Upper lobe of left lung (tissue), 5 donors: Measurements from ENCODE around the genes KCNJ4 and APOBEC3B.

DNA sequence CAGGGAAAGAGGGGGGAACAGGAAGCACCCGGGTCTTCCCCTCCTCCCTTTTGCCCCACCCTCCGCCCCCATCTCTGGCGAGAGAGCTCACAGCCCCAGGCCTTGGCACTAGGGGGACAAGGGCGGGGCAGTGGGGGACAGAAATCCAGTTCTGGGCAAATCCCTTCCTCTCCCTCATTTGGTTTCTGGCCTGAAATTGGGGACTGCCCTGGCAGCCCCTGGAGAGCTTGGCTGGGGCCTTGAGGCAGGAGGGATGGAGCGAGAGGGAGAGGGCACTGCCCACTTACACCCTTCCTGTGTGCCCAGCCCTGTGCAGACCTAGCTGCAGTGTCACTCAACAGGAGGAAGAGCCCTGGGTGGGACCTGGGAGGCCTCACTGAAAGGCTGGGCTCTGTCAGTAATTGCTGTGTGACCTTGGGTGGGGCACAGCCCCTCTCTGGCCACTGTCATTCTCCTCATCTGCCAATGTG is 12.0 kb upstream of the SOX10 start:
- PRO-cap, 2 experiments: no peak in any of the 2 experiments
- RAMPAGE, long total RNA, 4 experiments: no peak in any of the 4 experiments

- PRO-cap, 2 experiments: peak in 2 of 2 experiments; most common plus-strand start chr22:38181174 (in 1); most common minus-strand start chr22:38181101 (in 1)
- RAMPAGE, long total RNA, 4 experiments: no peak in any of the 4 experiments
Measured at GRCh38 chr22:38180711-38181562, 693 bp downstream of the PLA2G6 start.

GRCh38 chr22:38228494-38229434 is 27.0 kb downstream of the MAFF start:
- PRO-cap, 2 experiments: no peak in any of the 2 experiments
- RAMPAGE, long total RNA, 4 experiments: no peak in any of the 4 experiments

DNA sequence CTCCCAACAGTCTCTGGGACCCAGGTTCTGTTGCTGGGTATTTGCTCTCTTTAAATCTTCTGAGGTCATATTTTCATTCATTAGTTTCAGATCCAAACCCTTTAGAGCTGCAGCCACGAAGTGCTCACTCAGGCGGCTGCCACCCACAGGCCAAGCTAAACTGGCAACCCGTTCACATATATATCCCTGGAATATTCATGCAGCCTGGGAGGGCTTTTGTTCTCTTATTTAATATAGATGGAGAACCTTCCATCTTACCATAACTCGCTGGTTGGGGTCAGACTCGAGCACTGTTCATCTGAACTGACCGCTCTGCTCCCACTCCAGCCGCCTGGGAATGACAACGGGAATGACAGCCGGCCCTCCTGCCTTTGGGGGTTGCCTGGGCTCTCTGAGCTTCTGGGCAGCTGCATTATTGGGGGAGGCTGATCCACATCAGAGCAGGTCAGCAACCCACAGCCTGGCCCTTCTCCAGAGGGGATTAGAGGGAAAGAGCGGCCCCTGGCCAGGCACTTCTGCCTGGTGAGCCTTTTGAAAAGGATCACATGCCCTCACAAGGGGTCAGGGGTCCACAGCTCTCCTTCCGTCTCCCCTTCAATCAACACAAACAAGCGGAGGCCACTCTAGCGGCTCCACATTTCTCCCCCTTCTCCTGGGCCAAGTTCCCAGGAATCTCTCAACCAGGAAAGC is 11.9 kb downstream of the TMEM184B start:
- PRO-cap, 2 experiments: no peak in any of the 2 experiments
- RAMPAGE, long total RNA, 4 experiments: start-site peak on the minus strand in 1 of 4 experiments, centred at position 160 of the sequence, 5 reads per replicate

GRCh38 chr22:38399181-38399520 is 55.8 kb downstream of the KCNJ4 start:
- PRO-cap, 2 experiments: no peak in any of the 2 experiments
- RAMPAGE, long total RNA, 4 experiments: no peak in any of the 4 experiments

DNA sequence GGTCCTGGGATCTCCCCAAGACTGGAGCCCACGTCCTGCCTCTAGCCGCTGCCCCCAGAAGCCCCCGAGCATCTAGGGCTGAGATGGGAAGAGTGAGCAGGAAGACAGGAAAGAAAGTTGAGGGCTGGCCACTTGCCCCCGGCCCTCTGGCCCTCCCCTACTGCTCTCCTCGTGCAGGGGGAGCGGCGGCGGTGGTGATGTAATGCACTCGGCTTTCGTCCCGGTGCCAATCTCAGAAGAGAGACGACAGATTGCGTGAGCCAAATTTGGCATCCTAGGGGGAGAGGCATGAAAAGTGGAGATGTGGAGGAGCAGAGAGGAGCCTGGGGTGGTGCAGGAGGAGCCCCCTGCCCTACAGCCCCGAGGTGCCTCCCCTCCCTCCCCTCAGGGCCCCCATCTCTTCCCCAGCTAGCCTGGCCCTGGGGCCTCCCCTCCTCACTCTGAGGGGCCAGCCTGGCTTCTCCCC is 2.6 kb downstream of the KCNJ4 start:
- PRO-cap, 2 experiments: no peak in any of the 2 experiments
- RAMPAGE, long total RNA, 4 experiments: no peak in any of the 4 experiments

- PRO-cap, 2 experiments: no peak in any of the 2 experiments
- RAMPAGE, long total RNA, 4 experiments: no peak in any of the 4 experiments
Measured at GRCh38 chr22:38454332-38455216, at the start of gene KCNJ4. KCNJ4 (minus strand) TSS chr22:38455199.

DNA sequence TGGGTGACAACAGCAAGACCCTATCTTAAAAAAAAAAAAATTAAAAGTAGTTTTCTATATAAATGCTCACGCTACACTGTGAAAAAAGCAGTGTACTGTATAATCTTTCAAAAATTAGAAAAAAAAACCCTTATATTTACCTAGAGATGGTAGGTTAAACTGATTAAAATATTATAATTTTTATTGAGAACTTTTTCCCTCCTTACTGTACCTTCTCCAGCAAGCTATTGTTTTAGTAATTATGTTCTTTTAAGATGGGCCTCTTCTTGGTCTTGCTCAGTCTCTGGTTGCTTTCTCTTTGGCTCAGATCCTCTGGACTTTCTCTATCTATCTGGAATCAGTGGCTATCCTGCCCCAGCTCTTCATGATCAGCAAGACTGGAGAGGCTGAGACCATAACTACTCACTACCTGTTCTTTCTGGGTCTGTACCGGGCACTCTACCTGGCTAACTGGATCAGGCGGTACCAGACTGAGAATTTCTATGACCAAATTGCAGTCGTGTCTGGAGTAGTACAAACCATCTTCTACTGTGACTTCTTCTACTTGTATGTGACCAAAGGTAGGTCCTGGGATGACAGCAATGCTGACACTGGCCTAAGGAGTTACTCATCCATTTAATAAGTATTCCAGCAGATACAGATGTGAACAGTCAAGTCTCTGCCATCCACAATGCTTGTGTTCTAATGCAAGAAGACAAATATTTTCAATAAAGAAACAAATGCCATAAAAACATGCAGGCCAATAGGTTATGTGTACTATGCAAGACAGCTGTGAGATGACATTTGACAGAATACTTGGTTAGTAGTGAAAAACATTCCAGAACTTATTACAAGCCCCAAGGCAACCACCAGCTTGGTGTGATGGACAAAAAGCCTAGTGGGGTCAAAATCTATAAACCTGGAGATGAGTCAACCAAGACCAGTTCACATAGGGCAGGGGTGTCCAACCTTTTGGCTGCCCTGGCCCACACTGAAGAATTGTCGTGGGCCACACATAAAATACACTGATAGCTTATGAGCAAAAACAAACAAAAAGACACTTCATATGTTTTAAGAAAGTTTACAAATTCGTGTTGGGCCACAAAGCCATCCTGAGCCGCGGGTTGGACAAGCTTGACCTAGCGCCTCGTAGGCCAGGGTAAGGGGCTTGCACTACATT is 13.4 kb downstream of the KDELR3 start:
- PRO-cap, 2 experiments: peak in 1 of 2 experiments; most common minus-strand start position 286 of the sequence (in 1)
- RAMPAGE, long total RNA, 4 experiments: start-site peak on the minus strand in 1 of 4 experiments, centred at position 409 of the sequence, 6 reads per replicate

- PRO-cap, 2 experiments: no peak in any of the 2 experiments
- RAMPAGE, long total RNA, 4 experiments: no peak in any of the 4 experiments
Measured at GRCh38 chr22:38490069-38490349, 16.1 kb downstream of the DDX17 start.

DNA sequence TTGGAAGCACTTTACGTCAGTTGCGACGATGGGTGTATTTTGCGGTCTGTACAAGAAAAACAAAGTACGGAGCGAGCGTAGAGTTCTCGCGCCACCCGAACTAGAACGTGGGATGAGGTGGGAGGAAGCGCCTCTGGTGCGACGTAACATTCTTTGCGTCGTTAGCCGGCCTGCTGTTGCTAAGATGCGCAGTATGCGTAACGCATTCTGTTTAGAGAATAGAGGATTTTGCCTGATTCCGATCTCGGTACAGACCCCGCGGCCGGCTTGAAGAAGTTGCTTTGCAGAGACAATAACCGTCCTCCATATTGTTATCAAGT is 266 bp upstream of the DDX17 start:
- PRO-cap, 2 experiments: peak in 2 of 2 experiments; most common plus-strand start position 235 of the sequence (in 2)
- RAMPAGE, long total RNA, 4 experiments: no peak in any of the 4 experiments

GRCh38 chr22:38682986-38683330 is 1.2 kb downstream of the TOMM22 start:
- PRO-cap, 2 experiments: no peak in any of the 2 experiments
- RAMPAGE, long total RNA, 4 experiments: no peak in any of the 4 experiments

DNA sequence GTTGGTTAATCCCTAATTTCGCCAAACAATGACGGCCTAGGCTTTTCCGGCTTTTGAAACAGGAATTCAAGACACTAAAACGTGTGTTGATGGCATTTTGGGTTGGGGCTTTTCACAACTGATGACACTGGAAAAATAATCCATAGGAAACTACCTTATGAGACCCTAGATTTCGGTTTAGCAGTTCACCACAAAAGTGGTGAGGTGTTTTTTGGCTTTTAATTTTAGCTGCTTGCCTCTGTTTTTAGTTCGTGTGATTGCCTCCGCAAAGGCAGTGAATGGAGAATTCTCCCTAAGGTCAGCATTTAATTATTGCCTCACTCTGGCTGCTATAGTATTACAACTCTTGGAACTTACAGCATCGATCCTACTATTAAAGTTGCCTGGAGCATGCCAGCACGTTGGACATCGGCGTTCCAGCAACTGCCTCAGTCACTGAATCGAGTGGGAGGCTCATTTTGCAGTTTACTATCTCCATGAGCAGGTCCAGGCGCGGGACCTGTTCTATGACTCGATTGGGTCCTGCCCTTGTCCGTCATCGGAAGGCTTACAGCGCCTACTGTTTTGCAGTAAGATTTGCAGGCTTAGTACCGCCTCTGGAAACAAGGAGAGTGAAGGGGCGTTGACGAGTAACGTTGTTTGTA is 687 bp upstream of the GTPBP1 start:
- PRO-cap, 2 experiments: peak in 2 of 2 experiments; most common plus-strand start position 599 of the sequence (in 1); most common minus-strand start position 442 of the sequence (in 1)
- RAMPAGE, long total RNA, 4 experiments: no peak in any of the 4 experiments

DNA sequence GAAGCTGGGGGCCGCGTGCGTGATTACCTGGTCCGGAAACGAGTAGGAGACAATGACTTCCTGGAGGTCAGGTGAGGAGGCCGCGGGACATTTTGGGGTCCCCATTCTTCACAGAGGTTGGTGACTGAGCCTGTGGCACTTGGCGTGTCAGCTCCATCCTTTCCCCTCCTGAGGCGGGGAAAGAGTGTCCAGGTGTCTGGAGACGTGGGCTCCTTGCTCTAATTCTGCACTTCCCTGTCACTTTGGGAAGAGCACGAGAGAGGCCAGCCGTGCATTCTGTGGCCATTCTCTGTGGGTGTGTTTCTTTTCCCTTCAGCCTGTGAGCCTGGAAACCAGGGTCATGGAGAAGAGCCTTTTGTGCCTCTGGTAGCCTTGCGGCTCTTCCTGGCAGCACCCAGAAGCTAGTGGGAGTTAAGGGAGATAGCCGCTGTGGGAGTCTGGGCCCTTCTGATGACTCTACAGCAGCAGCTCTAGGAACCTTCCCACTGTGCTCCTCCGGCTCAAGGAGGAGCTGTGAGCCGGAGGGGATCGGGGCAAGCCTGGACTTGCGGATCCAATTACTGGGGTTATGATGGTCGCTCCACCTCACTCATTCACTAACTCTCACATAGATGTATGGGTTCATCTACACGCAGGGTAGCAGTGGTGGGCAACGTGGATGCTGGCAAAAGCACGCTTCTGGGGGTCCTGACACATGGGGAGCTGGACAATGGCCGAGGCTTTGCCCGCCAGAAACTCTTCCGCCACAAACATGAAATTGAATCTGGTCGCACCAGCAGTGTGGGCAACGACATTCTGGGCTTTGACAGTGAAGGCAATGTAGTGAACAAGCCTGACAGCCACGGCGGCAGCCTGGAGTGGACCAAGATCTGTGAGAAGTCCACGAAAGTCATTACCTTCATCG is 10.5 kb downstream of the GTPBP1 start:
- PRO-cap, 2 experiments: no peak in any of the 2 experiments
- RAMPAGE, long total RNA, 4 experiments: no peak in any of the 4 experiments

DNA sequence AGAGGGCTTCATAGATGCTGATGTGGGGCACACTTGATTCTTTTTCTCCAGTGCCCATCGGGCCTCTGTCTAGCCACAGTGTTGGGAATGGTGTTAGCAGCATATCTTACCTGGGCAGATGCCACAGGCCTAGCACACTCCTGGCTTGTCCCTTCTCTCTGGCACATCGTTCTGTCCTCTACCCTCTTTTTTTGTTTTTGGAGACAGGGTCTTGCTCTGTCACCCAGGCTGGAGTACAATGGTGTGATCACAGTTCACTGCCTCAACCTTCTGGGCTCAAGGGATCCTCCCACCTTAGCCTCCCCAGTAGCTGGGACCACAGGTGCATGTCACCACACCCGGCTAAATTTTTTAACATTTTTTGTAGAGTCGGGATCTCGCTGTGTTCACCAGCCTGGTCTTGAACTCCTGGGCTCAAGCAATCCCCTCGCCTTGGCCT is 19.1 kb downstream of the SUN2 start:
- PRO-cap, 2 experiments: no peak in any of the 2 experiments
- RAMPAGE, long total RNA, 4 experiments: no peak in any of the 4 experiments

DNA sequence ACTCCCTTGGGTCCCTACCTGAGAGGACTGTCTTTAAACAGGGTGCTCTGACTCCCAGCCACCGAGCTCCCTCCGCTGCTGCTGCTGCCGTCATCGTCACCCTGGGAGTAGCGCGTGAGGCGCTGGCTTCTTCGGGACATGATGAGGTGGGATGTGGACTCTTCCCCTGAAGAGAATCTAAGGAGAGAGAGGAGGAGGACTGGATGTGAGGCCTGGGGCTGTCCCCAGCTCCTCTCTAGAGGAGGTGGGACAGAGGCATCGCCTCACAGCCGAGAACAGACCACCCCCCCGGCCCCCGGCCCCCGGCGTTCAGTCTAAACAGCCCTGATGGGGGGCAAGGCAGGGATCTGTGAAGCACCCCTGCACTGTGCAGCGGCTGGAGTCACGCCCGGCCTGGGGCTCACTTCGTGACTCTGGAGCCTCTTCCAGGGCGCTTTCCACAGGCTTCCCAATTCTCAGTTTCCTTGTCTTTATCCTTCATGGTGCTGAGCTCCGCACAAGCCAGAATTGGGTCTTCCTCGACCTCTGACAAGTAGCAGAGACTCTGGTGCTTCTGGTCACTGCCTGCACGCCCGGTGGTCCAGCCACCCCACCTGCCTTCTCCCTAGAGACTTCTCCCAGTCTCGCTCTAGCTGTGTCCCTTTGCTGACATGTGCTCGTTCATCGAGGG is 3.2 kb downstream of the SUN2 start:
- PRO-cap, 2 experiments: no peak in any of the 2 experiments
- RAMPAGE, long total RNA, 4 experiments: no peak in any of the 4 experiments

GRCh38 chr22:38802685-38803313 is 8.9 kb upstream of the DNAL4 start:
- PRO-cap, 2 experiments: no peak in any of the 2 experiments
- RAMPAGE, long total RNA, 4 experiments: no peak in any of the 4 experiments

DNA sequence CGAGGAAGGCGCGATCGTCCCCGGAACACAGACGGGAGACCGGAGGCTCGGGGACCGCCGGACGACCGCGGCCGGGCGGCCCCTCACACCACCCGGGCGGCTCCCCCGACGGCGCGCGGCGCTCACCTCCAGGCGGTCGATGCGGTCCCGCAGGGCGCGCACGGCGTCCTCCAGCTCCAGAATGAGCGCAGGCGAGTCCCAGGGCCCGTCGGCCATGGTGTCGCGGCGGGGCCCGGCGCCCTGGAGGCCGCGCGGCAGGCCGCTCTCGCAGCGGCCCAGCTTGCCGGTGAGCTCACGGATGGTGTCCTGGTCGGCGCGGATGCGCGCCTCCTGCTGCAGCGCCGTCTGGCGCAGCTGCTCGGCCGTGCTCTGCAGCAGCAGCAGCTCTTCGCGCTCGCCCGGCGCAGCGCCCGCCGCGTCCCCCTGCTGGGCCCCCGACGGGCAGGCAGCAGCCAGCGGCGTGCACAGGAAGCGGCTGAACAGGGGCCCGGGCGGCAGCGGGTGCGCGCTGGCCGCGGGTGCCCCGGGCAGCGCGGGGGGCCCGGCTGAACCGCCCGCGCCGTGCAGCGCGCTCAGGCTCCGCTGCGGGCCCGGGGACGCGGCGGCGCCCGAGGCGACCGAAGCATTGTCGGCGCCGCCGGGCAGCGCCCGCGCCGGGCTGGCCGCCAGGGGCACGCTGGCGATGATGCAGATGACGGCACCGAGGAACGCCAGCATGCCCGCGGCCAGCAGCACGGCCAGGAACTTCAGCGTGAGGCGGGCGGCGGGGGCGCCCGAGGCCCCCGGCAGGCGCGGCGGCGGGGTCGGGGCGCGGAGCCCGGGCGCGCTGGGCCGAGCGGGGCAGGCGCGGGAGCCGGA is 490 bp downstream of the NPTXR start:
- PRO-cap, 2 experiments: peak in 1 of 2 experiments; most common plus-strand start position 743 of the sequence (in 1); most common minus-strand start position 630 of the sequence (in 1)
- RAMPAGE, long total RNA, 4 experiments: no peak in any of the 4 experiments

DNA sequence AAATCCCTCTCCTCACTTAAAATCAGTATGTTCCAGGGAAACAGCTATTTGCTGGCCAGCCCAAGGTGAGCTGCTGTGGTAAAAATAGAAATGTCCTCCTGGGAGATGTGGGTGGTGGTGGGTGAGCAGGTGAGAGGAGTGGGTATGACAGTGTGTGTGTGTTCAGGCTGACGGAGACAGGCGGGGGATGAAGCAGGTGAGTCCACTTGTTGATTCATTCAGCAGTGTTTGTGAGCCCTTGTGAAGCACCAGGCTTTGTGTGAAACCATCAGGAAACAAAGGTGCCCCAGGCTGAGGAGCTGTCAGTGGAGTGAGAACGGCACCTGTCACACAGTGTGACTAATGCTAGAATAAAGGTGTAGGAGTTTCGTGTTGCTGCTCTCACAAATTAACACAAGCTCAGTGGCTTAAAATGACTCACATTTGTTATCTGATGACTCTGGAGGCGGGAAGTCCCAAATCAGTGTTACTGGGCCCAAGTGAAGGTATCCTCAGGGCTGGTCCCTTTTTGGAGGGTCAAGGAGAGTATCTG is 1.9 kb upstream of the CBX6 start:
- PRO-cap, 2 experiments: no peak in any of the 2 experiments
- RAMPAGE, long total RNA, 4 experiments: no peak in any of the 4 experiments

- PRO-cap, 2 experiments: no peak in any of the 2 experiments
- RAMPAGE, long total RNA, 4 experiments: no peak in any of the 4 experiments
Measured at GRCh38 chr22:38881361-38881927, 9.4 kb upstream of the CBX6 start.

GRCh38 chr22:38981907-38982789 is at the start of gene APOBEC3B:
APOBEC3B (plus strand) TSS chr22:38982347.
- PRO-cap, 2 experiments: peak in 2 of 2 experiments; most common plus-strand start chr22:38982410 (in 1); most common minus-strand start chr22:38982268 (in 1)
- RAMPAGE, long total RNA, 4 experiments: start-site peak on the plus strand in 1 of 4 experiments, at chr22:38982410-38982450 at its widest, 26 reads per replicate